Fallopian tube (tissue), 1 donor: Measurements from ENCODE around the genes HBZ, PDIA2, PRR35 and STUB1.

GRCh38 chr16:96678-97089 is 18.7 kb downstream of the MPG start:
- PRO-cap = no peak

DNA sequence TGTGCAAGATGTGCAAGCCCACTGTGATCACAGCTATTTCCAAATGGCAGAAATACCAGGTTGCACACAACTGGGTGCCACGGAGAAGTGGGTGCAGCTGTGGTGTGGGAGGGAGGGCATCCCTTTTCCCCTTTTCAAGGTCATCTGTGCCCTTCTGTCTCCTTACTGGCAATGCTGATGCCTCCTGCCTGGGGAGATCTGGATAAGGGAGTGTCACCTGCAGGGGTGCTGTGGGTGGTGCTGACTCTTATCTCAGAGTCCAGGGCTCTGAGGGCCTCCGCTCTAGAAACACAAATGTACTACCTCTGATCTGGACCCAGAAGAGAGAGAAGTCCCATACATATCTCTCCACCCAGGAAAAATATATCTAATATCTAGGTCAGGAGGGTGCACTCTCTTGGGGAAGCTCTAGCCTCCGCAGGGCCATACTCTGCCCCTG is 18.6 kb downstream of the NPRL3 start:
- PRO-cap = no peak

DNA sequence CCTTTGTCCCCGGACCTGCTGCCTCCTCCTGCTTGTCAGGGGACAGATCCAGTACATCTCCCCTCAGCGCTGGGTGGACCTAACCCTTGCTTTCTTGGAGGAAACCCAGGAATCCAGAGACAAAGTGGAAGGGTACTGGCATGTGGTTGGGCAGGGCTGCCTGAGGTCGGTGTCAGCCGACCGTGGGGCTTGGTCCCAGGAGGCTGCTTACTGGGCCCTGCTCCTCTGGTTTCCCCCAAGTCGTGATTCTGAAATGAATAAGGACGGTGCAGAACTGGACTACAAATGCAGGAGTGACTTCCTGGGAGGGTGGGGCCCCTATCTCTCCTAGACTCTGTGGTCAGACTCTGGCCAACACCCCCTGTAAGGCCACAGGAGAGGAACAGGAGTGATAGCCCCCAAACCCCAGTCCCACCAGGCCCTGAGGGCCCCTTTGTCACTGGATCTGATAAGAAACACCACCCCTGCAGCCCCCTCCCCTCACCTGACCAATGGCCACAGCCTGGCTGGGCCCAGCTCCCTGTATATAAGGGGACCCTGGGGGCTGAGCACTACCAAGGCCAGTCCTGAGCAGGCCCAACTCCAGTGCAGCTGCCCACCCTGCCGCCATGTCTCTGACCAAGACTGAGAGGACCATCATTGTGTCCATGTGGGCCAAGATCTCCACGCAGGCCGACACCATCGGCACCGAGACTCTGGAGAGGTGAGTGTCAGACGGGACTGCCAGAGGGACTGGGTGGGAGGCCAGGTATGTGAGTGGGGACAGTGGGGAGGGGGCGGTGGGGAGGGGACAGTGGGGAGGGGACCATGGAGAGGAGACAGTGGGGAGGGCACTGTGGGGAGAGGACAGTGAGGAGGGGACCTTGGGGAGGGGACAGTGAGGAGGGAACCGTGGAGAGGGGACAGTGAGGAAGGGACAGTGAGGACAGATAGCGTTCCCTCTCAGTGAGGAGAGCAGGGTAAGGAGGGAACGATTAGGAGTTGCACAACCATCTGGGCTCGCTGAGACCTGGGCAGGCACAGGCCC is at the start of gene HBZ:
TSS of gene HBZ (plus strand) at position 343 of the 1,027 bp plus-strand sequence.
- PRO-cap = no peak

DNA sequence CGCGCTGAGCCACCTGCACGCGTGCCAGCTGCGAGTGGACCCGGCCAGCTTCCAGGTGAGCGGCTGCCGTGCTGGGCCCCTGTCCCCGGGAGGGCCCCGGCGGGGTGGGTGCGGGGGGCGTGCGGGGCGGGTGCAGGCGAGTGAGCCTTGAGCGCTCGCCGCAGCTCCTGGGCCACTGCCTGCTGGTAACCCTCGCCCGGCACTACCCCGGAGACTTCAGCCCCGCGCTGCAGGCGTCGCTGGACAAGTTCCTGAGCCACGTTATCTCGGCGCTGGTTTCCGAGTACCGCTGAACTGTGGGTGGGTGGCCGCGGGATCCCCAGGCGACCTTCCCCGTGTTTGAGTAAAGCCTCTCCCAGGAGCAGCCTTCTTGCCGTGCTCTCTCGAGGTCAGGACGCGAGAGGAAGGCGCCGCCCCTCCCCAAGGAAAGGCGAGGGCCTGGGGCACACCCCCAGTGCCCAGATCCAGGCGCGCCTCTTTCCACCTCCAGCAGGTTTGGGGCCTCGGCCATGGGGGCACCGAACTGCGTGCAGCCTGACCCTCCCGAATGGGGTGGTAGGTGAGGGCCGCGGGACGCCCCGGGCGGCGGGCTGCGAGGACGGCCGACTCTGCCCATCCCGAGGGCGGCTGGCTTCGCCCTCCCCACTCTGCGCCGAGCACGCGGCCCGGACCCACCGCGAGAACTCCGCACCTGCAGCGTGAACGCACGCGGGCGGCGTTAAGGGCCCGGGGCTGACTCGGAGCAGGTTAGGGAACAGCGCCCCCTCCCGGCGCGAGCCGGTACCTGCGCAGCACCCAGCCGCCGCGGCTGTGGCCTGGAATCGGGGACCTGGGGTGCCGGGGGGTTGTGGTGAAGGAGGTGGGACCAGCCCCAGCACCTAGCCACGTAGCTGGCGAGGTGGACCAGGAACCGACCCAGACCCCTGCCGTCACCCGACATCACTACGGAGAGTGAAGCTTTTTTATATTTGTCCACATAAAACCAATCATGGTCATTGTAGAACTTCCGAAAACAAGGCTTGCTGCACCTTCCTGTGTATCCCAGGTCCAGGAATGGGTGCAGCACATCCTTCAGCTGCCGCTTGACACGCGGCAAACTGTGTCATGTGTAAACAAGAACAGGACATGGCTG is 923 bp downstream of the HBQ1 start:
- PRO-cap = no peak

DNA sequence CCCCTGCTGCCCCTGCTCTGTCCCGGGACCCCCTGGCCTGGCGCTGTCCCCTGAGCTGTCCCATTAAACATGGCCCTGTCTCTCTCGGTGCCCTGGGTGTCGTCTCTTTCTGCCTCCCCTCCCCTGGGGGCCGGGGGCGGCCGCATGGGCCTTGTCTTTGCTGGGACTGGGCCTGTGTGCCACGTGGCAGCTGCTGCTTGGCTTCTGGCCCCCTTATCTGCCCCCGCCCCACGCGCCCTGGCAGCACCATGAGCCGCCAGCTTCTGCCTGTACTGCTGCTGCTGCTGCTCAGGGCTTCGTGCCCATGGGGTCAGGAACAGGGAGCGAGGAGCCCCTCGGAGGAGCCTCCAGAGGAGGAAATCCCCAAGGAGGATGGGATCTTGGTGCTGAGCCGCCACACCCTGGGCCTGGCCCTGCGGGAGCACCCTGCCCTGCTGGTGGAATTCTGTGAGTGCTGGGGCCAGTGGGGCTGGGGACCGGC is at the start of gene PDIA2:
TSS of gene PDIA2 (plus strand) at position 243 of the 481 bp plus-strand sequence.
- PRO-cap = no peak

- PRO-cap = no peak
Measured at GRCh38 chr16:289156-289947, 6.4 kb downstream of the PDIA2 start.

GRCh38 chr16:371001-371566 is 746 bp upstream of the MRPL28 start:
- PRO-cap = no peak

GRCh38 chr16:398015-398597 is 1.1 kb downstream of the NME4 start:
- PRO-cap = no peak

- PRO-cap = no peak
Measured at GRCh38 chr16:410118-411083, 8.7 kb downstream of the DECR2 start.

- PRO-cap = bidirectional peak, plus-strand start at chr16:424508, minus-strand start at chr16:424421
Measured at GRCh38 chr16:424312-424604, 1.2 kb upstream of the RAB11FIP3 start.

- PRO-cap = no peak
Measured at GRCh38 chr16:526315-527003, 1.1 kb upstream of the CAPN15 start.

GRCh38 chr16:533712-534244 is 6.3 kb downstream of the CAPN15 start:
- PRO-cap = unidirectional peak, plus-strand start at chr16:533956

GRCh38 chr16:536544-537011 is 9.1 kb downstream of the CAPN15 start:
- PRO-cap = no peak

DNA sequence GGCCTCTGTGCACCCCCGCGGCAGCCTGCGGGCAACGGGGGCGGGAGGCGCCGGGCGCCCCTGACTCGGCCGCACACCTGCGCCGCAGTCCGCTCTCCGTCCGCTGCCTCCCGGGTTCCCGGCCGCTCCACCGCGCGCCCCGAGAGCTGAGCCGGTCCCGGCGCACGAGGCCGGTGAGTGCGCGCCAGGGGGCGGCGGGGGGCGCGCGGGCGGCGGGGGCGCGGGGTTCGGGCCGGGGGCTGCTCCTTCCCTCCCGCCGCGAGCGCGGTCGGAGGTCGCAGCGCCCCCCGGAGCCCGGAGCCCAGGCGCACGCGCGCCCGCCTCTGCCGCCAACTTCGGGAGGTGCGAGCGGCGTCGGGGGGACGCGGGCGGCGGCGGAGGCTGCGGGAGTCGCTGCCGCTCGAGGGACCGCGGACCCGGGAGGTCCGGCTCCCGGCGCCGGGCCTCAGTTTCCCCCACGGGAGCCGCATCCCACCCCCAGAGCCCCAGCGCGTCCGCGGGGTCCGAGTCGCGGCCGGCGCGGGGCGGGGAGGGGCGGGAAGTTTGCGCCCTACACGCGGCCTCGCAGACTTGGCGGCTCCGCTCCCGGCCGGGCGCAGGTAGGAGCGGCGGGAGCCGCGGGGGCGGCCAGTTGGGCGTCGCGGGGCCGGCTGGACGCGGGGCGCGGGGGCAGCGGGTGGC is at the start of gene PRR35:
TSS of gene PRR35 (plus strand) at position 332 of the 681 bp plus-strand sequence.
- PRO-cap = no peak

- PRO-cap = unidirectional peak, plus-strand start at chr16:584261
Measured at GRCh38 chr16:584152-584741, 5.6 kb upstream of the RAB40C start.

GRCh38 chr16:679943-680931 is at the start of gene STUB1:
Gene STUB1, plus strand, starts transcription at chr16:680410.
- PRO-cap = bidirectional peak, plus-strand start at chr16:680086, minus-strand start at chr16:679785; bidirectional peak, plus-strand start at chr16:680397, minus-strand start at chr16:680326

DNA sequence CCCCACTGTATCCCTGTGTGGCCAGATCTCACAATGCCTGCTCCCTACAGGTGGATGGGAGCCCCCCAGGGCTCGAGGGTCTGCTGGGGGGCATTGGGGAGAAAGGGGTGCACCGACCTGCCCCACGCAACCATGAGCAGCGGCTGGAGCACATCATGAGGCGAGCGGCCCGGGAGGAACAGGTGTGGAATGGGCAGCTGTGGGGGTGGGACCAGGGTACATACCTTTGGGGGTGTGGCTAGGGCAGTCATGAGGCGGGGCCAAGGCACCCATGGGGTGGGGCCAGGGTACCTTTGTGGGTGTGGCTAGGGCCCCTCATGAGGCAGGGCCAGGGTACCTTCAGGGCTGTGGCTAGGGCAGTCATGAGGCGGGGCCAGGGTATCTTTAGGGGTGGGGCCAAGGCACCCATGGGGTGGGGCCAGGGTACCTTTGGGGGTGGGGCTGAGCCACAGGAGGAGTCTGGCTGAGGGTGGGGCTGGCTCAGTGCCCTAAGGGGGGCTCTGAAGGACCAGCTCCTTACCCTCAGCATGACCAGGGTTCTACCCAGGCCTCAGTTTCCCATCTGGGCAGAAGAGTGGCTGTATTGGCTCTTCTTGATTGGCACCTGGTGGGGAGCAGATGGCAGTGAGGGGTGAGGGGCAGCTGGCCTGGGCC is 3.5 kb downstream of the GNG13 start:
- PRO-cap = no peak

- PRO-cap = no peak
Measured at GRCh38 chr16:865657-866327, 65.3 kb upstream of the GNG13 start.

- PRO-cap = no peak
Measured at GRCh38 chr16:870948-871572, 70.5 kb upstream of the GNG13 start.

DNA sequence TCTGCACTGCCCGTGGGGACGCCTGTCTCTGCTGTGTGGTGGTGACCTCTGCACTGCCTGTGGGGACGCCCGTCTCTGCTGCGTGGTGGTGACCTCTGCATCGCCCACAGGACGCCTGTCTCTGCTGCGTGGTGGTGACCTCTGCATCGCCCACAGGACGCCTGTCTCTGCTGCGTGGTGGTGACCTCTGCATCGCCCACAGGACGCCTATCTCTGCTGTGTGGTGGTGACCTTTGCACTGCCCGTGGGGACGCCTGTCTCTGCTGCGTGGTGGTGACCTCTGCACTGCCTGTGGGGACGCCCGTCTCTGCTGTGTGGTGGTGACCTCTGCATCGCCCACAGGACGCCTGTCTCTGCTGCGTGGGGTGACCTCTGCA is 67.3 kb downstream of the LMF1 start:
- PRO-cap = no peak